Measurements from ENCODE around the genes ZBTB24, METTL24 and DDO.

GRCh38 chr6:109428919-109429398, 11.5 kb downstream of the PPIL6 start:
- PRO-cap: no peak

DNA sequence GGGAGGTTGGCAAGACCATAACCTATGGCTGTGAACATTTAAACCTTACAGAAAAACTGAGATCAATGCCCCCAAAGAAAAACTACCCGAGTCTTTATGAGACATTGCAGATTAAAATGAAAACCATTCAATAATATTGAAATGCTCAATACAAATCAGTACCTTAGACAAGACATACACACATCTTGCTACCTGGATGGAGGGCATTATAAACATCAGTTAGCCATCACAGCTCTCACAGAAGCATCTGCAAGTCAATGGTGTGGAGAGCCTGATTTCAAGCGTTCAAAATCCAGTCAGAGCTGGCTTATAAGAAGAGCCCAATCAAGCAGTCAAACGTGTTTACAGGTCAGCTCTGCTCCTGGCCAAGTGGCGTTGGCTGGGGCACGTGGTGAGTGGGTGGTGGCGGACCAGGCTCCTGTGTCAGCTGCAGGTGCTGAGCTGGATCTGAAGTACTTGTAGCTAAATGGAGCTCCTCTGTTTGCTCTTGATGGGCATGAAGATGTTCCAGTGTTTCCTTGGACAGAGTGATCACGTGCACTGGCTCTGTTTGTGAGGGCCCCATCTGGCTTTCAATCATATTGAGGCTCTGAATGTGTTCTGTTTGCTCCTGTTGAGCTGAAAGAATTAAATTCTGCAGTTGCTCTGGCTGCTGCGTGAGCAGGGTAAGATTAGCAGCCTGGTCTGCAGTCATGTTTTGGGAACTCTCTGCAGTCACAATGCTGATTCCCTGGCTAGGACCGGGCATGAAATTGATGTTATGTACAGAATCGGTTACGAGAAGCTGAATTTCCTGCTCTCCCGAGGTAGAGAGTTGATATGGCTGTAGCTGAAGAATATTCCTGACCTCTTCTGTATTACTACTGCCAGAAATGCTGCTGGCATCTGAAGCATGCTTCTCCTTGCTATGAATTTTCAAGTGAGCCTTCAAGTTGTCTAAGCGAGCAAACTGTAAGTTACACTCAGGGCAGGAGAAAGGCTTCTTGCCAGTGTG, 10.2 kb upstream of the MICAL1 start:
- PRO-cap: no peak

GRCh38 chr6:109483053-109483870, at the start of gene ZBTB24:
TSS of gene ZBTB24 (minus strand) at chr6:109483219.
- PRO-cap: bidirectional peak, plus-strand start at chr6:109483644, minus-strand start at chr6:109483188

GRCh38 chr6:109771744-109772130, 80.6 kb downstream of the FIG4 start:
- PRO-cap: no peak

- PRO-cap: no peak
Measured at GRCh38 chr6:109793692-109794360, 102.7 kb downstream of the FIG4 start.

GRCh38 chr6:110357630-110358725, at the start of gene METTL24:
TSS of gene METTL24 (minus strand) at chr6:110358349.
- PRO-cap: bidirectional peak, plus-strand start at chr6:110357811, minus-strand start at chr6:110357784; bidirectional peak, plus-strand start at chr6:110358216, minus-strand start at chr6:110358209; bidirectional peak, plus-strand start at chr6:110358571, minus-strand start at chr6:110358349

DNA sequence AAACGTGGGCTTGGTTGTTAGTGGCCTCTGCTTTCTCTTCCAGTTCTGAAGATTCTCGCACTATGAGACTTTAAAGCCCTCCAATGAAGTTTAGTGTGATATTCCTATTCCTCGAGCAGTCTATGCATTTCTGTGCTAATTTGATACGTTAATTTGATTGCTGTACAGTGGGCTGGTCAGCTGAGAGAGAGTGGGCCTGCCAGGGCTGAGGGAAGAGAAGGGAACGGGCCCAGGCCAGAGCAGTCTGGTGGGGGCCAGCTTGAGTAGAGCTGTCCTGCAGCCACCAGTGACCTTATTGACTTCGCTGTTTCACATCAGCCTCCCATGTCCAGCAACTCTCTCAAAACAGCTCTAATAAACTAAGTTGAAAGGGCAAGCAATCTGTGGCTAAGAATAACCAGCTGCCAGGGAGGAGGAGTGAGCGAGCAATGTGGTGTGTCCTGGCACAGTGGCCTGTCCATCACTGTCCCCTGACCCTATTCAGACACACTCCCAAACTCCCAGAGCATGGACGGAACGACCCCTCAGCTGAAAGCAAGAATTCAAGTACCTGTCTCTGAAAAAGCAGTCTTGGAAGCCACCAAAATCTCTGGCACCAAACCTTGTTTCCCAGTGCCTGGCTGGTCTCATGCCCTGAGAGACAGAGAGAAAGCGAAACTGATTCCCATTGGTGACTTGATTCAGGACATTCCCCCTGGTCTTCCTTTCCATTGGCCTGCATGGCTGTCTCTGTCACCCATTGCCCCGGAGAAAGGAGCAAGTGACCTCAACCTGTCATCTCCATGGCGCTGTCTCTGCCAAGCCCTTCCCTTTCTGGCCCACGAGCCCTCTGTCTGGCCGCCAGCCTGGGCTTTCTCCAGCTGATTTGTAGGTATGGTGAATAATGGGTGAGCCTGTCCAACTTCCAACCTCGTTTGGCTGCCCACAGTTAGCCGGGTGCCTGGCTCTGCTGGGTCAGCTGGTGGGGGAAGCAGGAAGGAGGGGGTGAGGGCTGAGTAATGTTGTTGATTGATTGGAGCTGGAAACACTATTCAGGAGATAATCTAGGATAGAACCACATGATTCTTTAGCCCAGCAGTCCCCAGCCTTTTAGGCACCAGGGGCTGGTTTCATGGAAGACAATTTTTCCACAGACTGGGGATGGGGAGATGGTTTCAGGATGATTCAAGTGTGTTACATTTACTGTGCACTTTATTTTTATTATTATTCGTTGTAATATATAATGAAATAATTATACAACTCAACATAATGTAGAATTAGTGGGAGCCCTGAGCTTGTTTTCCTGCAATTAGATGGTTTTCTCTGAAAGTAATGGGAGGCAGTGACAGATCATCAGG, at the start of gene DDO:
DDO (minus strand) TSS at position 659 of the 1,337 bp plus-strand sequence.
- PRO-cap: no peak

DNA sequence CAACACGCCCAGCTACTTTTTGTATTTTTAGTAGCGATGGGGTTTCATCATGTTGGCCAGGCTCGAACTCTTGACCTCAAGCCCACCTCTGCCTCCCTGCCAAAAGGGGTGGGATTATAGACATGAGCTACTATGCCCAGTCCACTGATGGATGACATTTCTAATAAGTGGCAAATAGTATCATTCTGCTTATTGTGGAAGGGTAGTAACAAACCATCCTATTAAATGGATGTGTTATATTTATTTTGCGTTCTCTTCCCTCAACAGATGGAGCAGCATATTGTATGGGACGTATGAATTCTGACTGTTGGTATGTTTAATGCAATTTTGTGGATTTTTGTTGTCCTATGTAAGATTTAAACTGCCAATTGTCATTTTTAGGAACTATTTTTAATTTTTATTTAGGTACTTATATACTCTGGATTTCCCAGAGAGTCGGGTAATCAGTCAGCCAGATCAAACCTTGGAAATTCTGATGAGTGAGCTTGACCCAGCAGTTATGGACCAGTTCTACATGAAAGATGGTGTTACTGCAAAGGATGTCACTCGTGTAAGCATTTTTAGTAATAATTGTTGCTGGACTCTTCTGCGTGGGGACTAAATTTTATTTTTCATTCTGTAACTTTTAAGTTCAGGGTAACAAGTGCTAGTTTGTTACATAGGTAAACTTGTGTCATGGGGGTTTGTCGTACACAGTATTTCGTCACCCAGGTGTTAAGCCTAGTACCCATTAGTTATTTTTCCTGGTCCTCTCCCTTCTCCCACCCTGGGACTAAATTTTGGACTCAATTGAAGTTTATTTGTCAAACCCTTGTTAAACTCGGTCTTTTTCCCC, 17.5 kb downstream of the AMD1 start:
- PRO-cap: no peak

GRCh38 chr6:110897828-110898901, 23.6 kb downstream of the AMD1 start:
- PRO-cap: no peak

DNA sequence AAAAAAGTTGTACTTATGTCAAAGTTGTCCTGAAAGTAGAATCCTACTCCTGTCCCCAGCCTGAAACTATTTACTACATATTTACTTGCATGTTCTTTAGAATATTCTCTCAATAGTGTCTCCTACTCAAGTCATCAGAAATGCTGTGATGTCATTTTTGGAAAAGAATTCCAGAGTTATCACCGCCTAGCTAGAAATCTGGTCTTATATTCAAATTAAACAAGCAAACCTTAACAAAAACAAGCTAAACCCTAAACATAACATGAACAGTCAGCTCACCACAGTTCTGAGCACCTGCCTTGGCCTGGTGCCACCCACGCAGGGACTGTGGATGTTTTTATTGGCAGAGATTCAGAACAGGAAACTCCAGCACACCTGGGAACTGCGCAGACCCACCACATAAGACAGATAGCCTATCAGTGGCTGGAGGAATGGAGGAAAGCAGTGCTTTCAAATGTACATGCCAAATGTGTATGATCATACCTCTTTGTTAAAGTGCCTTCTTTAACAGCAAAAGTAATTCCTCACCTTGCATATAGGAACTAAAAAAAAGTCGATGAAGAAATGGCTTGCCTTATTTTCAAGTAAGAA, 8.9 kb downstream of the SLC16A10 start:
- PRO-cap: no peak

GRCh38 chr6:111109960-111110630, 22.8 kb downstream of the SLC16A10 start:
- PRO-cap: no peak

DNA sequence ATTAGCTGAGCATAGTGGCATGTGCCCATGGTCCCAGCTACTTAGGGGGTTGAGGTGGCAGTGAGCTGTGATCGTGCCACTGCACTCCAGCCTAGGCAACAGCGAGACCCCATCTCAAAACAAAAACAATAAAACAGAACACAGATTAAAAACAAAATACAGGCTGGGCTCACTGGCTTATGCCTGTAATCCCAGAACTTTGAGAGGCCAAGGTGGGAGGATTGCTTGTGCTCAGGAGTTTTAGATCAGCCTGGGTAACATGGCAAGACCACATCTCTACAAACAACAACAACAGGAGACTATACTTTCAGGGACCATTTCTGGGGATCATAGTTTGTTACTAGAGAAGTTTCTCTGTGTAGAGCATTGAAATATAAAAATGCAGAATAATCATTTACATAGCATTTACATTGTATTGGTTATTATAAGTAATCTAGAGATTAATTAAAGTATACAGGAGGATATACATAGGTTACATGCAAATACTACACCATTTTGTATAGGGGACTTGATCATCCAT, 62.7 kb upstream of the MFSD4B start:
- PRO-cap: unidirectional peak, plus-strand start at position 297 of the sequence

- PRO-cap: no peak
Measured at GRCh38 chr6:111412716-111413714, 70.0 kb downstream of the REV3L start.

GRCh38 chr6:111517809-111518282, 34.8 kb upstream of the REV3L start:
- PRO-cap: no peak

GRCh38 chr6:111564413-111565231, 41.1 kb downstream of the TRAF3IP2 start:
- PRO-cap: no peak

GRCh38 chr6:111604761-111605728, 633 bp downstream of the TRAF3IP2 start:
- PRO-cap: bidirectional peak, plus-strand start at chr6:111605610, minus-strand start at chr6:111605505

DNA sequence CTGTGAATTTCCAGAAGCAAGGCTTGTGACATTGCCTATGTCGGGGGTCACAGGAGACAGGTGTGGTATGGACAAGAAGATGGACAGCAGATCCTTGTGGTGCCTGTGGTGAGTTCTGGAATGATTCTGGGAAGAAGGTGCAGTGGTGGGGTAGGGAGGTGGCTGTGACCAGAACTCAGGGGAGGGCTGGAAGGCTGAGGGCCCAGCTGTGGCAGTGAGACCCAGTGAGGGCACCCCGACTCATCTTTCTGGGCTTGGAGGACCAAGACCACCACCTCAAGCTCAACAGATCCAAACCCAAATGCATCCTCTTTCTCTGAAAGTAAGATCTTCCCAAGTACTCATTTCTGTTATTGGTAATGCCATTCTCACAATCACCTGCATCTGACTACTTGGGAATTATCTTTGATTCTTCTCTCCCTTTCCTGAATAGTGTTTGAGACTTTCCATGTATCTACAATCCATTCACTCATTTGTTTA, 84.5 kb upstream of the TRAF3IP2 start:
- PRO-cap: no peak

DNA sequence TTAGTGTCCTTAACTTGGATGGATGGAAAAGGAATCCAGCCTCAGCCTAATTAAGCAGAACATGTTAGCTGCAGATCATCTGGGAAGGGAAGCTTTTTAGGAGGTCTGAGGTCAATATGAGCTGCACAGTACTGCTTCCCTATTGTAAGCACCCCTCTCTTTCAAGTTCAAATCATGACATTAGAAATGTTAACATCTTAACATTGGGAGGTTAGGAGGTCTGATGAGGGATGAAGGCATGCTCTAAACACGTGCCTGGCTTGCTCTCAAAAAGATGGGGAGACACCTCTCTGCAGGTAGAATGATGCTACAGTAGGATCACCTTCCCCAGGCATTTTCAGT, 102.6 kb upstream of the TRAF3IP2 start:
- PRO-cap: no peak

GRCh38 chr6:111714916-111715816, 109.5 kb upstream of the TRAF3IP2 start:
- PRO-cap: no peak

GRCh38 chr6:111758956-111760043, 114.0 kb downstream of the FYN start:
- PRO-cap: no peak

Measured in A673 (cell line).